Upper lobe of left lung (tissue), 5 donors: Measurements from ENCODE around the genes LINGO3 and ZNF554.

- PRO-cap, 2 experiments, result peak in 1 of 2 experiments; most common minus-strand start chr19:2271682 (in 1)
- RAMPAGE, long total RNA, 4 experiments, result no peak in any of the 4 experiments
Measured at GRCh38 chr19:2271348-2272067, 10.5 kb downstream of the PEAK3 start.

DNA sequence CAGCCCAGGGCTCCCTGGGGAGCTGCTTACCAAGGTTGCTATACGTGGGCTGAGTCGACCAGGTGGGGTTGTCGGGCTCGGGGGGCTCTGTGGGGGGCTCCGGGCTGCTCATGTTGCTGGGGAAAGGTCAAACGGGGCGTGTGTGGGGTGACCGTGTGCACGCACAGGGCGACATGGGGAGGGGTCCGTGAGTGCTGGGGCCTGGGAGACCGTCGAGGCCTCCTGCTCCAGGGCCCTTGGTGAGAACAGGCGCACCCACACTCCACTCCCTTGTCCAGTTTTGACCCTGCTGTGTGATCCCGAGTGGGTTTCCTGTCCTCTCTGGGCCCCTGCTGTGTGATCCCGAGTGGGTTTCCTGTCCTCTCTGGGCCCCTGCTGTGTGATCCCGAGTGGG lies 1.2 kb downstream of the PEAK3 start:
- PRO-cap, 2 experiments, result no peak in any of the 2 experiments
- RAMPAGE, long total RNA, 4 experiments, result no peak in any of the 4 experiments

DNA sequence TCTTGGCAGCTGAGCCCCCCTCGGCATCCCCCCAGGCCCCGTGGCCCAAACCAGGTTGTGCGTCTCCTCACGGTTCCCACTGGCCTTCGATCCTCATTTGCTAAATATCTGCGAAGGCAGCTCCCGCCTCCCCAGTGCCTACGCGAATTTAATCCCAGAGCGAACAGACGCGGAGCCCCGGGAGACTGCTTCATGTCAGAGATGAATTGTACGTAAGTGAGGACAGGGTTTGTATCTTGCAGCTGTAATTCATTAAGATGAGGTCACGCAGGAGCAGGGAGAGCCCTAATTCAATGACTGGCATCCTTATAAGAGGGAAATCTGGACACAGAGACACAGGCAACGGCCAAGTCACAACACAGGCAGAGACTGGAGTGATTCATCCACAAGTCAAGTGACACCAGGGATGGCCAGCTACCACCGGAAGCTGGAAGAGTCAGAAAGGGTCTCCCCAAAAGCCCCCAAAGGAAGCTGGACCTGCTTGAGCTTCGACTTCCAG lies 13.0 kb downstream of the LINGO3 start:
- PRO-cap, 2 experiments, result no peak in any of the 2 experiments
- RAMPAGE, long total RNA, 4 experiments, result no peak in any of the 4 experiments

- PRO-cap, 2 experiments, result no peak in any of the 2 experiments
- RAMPAGE, long total RNA, 4 experiments, result no peak in any of the 4 experiments
Measured at GRCh38 chr19:2302189-2302872, 5.6 kb downstream of the LINGO3 start.

- PRO-cap, 2 experiments, result no peak in any of the 2 experiments
- RAMPAGE, long total RNA, 4 experiments, result no peak in any of the 4 experiments
Measured at GRCh38 chr19:2307981-2308650, at the start of gene LINGO3. Gene LINGO3 (minus strand): TSS chr19:2308154.

- PRO-cap, 2 experiments, result no peak in any of the 2 experiments
- RAMPAGE, long total RNA, 4 experiments, result no peak in any of the 4 experiments
Measured at GRCh38 chr19:2329130-2329453, 608 bp downstream of the SPPL2B start.

GRCh38 chr19:2416599-2417059 lies 10.8 kb downstream of the TIMM13 start:
- PRO-cap, 2 experiments, result no peak in any of the 2 experiments
- RAMPAGE, long total RNA, 4 experiments, result no peak in any of the 4 experiments

DNA sequence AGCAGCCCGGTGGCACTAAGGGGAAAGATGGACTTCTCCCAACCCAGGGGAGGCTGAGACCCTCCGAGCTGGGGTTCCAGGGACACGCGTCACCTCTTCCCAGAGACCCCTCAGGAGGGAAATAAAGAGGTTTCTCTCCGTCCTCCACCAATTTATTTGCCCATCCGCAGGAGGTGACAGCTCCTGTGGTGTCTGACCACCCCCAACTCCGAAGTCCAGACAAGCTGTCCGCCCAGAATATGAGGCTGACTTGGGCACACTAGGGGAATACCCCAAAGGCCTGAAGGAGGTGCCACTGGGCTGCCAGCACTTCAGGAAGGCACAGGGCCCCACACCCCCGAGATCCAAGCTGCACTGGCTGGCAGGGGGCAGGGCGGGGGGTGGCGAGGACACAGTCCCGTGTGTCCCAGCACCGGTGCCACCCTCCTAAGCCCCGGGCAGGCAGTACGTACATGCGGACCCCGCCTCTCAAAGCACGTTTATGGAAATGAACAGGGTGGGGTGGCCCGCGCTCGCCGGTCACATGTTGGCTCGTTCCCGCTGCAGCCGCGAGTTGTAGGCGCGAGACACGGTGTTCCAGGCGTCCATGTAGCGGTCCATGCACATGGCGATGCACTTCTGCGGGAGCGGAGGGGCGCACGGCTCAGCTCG lies 832 bp downstream of the TIMM13 start:
- PRO-cap, 2 experiments, result no peak in any of the 2 experiments
- RAMPAGE, long total RNA, 4 experiments, result no peak in any of the 4 experiments

DNA sequence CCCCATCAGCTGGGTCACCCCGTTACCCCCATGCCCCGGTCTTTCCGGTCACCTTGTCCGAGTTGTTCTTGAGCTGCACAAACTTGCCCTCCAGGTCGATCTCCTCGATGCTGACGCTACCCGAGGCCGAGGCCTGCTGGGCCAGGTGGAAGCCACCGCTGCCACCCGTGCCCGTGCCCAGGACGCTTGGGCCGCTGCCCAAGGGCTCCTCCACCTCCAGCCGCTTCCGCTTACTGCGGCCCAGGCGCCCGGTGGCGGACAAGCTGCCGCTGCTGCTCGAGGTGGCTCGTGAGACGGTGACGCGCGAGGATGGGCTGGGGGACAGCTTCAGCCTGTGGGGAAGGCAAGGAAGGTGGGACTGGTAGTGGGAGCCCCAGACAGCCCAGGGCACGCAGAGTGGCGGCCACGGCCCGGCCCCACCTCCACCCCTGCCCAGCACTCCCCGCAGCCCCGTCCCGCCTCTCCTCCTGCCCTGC lies 6.4 kb upstream of the TIMM13 start:
- PRO-cap, 2 experiments, result no peak in any of the 2 experiments
- RAMPAGE, long total RNA, 4 experiments, result no peak in any of the 4 experiments

DNA sequence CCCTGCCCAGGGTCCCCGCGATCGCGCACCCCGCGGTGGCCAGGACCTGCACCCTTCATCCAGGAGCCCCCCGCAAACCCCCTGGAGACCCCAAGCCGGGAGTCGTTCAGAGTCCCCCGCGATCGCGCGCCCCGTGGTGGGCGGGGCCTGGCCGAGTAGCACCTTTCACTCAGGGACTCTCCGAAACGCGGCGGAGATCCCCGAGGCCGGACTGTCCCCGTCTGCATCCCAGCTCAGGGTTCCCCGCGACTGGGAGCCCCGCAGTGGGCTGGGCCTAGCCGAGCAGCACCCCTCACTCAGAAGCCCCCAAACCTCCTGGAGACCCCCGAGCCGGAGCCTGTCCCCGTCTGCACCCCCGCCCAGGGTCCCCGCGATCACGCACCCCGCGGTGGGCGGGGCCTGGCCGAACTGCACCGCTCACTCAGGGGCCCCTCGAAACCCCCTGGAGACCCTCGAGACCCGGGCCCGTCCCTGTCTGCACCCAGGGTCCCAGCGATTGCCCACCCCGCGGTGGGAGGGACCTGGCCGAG lies 717 bp downstream of the LMNB2 start:
- PRO-cap, 2 experiments, result peak in 1 of 2 experiments; most common plus-strand start position 226 of the sequence (in 1)
- RAMPAGE, long total RNA, 4 experiments, result no peak in any of the 4 experiments

DNA sequence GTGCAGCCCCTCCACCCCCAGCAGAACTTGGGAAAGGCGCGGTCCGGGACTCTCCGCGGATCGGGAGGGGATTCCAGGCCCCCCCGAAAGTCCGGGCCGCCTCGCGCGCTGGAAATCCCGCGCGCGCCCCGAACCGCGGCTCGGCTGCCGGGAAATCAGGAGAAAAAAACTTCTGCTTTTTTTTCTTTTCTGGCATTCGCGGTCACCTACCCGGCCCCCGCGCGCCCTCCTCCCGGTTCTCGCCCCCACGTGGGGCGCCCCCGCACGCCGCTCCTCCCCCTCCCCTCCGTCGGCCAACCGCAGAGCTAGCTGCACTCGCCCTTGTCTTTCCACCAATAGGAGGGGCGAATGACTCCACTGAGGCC lies 232 bp upstream of the GADD45B start:
- PRO-cap, 2 experiments, result peak in 2 of 2 experiments; most common minus-strand start position 157 of the sequence (in 2)
- RAMPAGE, long total RNA, 4 experiments, result no peak in any of the 4 experiments

- PRO-cap, 2 experiments, result peak in 2 of 2 experiments; most common plus-strand start chr19:2541086 (in 1); most common minus-strand start chr19:2540763 (in 1)
- RAMPAGE, long total RNA, 4 experiments, result no peak in any of the 4 experiments
Measured at GRCh38 chr19:2540475-2541333, 64.8 kb downstream of the GADD45B start.

GRCh38 chr19:2552899-2553570 lies 77.1 kb downstream of the GADD45B start:
- PRO-cap, 2 experiments, result no peak in any of the 2 experiments
- RAMPAGE, long total RNA, 4 experiments, result no peak in any of the 4 experiments

DNA sequence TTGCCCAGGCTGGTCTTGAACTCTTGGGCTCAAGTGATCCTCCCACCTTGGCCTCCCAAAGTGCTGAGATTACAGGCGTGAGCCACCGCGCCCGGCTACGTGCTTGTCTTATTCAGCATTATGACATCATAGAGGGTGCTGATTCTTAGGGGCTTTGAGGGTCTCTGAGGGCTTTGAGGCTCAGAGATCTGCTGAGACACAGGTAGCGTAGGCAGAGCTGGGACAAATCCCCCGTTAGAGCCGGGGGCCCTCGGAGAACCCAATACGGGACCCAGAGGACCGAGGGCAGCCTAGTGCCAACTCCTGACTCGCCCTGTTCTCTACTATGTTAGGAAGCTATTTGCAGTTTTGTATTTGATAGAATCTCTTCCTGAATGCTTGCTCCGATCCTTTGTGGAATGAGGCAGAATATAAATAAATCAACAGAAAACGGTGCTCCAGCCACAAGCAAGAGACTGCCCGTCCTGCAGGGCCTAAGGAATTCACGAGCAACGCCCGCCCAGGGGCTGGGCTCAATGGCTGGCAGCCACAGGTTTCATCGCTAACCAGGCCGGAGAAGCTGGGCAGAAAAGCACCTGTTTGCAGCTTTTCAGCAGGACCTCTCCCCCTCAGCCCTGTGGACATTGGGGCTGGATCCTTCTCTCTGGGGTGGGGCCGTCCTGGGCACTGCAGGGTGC lies 102.3 kb downstream of the GADD45B start:
- PRO-cap, 2 experiments, result no peak in any of the 2 experiments
- RAMPAGE, long total RNA, 4 experiments, result no peak in any of the 4 experiments

GRCh38 chr19:2627255-2628092 lies 75.0 kb downstream of the GNG7 start:
- PRO-cap, 2 experiments, result peak in 1 of 2 experiments; most common minus-strand start chr19:2627446 (in 1)
- RAMPAGE, long total RNA, 4 experiments, result start-site peak on the minus strand in 1 of 4 experiments, at chr19:2627458-2627529 at its widest, 8 reads per replicate

GRCh38 chr19:2775902-2776397 lies 7.1 kb downstream of the SGTA start:
- PRO-cap, 2 experiments, result peak in 2 of 2 experiments; most common plus-strand start chr19:2776169 (in 1); most common minus-strand start chr19:2776052 (in 1)
- RAMPAGE, long total RNA, 4 experiments, result no peak in any of the 4 experiments

GRCh38 chr19:2815931-2816648 lies 3.6 kb upstream of the ZNF554 start:
- PRO-cap, 2 experiments, result no peak in any of the 2 experiments
- RAMPAGE, long total RNA, 4 experiments, result no peak in any of the 4 experiments

DNA sequence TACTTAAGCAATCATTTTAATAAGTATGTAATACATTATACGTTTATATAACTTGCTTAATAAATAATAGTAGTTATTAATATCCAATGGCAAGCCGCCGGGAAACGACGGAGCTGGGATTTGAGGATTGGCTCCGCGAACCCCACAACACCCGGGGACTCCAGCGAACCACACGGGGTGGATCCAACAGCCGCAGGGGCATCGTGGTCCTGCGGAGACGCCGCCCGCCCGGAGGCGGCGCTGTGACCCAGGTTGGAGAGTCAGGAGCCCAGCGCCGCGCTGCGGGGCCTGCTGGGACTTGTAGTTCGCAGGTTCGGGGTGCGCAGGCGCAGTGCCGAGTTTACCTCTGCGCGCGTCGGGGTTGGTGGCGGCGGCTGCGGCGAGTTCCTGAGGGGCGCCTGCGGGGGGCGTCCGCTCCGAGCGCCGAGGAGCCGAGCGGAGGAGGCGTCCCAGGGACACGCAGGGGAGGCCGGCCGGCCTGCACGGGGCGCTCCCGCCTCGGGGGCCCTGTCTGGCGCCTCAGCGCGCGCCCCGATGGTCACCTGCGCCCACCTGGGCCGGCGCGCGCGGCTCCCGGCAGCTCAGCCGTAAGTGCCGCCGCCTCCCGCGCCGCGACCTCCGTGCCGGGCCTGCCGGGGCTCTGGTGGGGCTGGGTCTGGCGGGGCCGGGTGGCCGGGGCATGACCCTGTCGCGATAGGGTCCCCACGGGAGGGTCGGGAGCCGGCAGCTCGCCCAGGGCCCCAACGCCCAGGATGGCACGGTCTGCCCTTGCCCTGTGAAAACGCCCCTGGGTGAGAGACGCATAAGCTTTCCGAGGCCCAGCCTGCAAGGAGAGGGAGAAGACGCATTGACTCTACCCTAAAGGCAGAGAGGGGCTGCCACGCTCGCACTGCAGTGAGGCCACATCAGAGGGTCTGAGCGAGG lies at the start of gene ZNF554:
ZNF554 (plus strand) TSS at position 331 of the 924 bp plus-strand sequence.
- PRO-cap, 2 experiments, result peak in 2 of 2 experiments; most common plus-strand start position 349 of the sequence (in 2); most common minus-strand start position 169 of the sequence (in 1)
- RAMPAGE, long total RNA, 4 experiments, result no peak in any of the 4 experiments

- PRO-cap, 2 experiments, result peak in 1 of 2 experiments; most common minus-strand start chr19:2953208 (in 1)
- RAMPAGE, long total RNA, 4 experiments, result no peak in any of the 4 experiments
Measured at GRCh38 chr19:2952919-2953698, 8.3 kb upstream of the ZNF77 start.

GRCh38 chr19:2970156-2970458 lies 7.3 kb upstream of the TLE6 start:
- PRO-cap, 2 experiments, result no peak in any of the 2 experiments
- RAMPAGE, long total RNA, 4 experiments, result no peak in any of the 4 experiments